ENCODE measurements around a stretch of chr1.

DNA sequence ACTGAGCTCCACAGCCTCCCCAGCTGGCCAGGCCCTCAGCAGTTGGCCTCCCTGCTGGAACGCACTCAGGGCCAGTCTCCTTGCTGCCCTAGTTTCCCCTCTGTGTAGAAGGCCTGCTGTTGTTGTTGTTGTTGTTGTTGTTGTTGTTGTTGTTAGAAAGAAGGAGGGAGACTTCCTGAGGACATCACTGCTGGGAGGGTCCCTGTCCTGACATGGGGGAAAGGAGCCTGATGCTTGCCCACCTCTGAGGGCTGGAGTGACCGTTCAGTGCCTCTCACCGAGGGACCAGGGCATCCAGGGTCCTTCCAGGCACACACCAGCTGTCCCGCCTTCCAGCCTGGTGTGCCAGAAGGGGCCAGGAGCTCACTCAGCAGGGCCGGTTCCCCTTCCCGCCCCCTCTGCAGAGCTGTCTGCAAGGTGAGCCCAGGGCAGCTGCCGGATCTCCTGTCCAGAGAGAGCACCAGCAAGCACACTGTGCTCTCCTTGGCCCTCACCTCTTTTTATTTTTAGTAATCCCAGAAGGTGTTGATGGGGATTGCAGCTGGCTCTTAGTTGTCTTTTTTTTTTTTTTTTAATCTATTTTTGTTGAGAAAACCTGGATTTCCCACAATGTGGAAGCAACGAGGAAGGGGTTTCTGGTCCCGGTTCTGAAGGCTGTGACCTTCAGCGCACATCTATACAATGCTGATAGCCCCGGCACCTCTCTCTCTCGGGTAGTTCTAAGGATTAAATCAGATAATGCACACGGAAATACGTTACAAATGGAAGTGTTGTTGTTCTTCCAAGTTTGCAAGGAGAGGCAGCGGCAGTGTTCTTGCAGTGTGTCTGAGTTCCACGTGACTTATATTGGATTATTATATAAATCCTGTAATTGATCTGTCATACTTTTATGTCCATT, 17.0 kb downstream of the H6PD start:
- PRO-cap, result no peak

DNA sequence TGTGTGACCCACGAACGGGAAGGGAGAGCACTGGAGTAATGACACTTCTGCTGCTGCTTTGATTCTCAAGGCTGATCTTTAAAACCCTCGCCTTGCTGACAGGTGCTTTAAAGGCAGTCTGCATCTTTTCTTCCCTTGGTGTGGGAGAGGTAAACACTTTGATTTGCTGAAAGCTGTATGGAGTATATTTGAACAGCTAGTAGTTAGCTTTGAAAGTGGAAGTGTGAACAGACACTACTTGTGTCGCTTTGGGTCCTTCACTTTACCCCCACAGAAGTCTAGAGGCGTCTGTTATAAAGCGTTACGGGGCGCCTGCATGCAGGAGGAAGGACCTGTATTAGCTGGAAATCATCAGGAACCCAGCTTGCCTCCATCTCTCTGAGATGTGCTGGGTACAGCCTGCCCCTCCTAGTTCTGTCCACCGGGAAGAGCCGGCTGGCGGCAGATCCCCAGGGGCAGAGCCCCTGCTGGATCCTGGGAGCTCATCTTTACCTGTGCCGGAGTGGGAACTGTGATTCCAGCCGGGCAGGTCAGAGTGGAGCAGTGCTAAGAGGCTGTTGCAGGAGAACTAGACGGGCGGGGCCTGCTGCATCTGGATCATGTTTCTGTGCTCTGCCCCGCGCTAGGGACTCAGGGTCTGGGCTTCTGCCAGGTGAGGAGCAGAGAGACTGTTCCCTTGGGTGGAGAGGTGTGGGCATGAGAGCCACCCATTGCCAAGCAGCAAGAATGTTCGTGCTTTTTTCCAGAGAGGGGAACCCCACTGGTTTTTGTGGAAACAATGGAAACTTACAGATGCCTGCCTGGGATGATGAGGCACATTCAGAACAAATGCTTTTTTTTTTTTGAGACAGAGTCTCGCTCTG, 22.3 kb upstream of the SPSB1 start:
- PRO-cap, result no peak

DNA sequence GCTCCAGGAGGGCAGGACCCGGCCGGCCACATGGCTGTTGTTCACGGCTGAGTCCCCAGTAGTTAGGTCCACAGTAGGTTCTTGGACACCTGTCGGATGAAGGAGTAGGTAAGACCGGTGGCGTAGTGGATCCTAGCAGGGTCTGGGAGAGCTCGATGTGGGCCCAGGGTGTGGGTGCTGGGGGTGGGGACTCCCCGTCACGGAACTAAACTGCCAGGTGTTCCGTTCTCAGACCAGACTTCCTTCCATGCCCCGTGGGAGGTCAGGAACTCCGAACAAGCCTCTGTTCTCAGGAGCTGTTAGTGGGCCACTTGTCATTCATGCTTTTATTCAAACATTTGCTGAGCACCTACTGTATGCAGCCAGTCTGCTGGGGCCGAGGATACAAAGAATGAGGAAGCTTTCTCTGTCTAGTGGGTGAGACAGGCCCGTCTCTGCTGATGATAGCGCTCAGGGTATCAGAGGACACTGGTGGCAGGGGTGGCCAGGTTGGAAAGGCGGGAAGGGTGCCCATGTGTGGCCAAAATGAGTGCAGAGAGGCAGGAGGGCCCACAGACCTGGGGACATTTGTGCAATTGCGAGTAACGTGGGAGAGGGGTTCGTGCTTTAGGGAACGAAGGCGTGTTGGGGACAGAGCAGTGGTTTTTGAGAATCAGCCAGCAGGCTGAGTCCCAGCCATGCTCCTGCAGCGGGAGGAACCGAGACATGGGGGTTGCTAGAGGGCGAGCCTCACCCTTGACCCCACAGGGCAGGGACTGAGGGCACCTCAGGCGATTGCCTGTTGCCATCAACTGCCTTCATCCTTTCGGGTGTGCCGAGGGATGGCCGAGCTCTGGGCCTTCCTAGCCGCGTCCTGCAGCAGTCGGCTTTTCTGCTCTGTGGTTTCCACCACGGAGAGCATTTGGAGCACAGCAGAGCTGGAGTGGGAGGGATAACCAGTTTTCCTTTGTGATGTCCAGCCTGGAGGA, 13.0 kb downstream of the SPSB1 start:
- PRO-cap, result no peak

DNA sequence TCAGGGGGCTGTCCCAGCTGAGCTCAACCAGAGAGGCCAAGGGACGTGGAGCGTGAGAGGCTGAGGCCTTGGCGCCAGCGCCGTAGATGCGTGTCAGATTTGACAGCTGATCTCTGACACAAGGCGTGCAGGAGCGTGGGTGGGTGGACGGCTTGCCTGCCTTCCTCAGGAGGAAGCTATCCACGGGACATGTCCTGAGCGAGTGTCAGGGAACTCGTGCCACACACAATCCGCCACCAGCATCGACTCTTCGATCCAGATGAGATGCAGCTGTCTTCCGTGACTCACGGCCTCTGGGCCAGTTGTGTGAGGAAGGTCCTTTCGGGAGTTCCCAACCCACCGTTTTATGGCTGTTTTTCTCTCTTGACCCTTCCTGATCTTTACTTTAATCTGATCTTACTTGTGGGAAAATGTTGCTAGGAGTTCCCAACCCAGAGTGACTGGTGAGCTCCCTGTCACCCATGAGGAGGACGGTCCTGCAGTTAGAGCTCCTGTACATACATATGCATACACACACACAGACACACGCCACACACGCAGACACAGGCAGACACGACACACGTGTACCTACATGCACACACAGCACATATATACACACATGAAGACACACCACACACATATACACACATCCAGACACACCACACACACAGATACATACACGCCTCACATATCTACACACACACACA, 56.9 kb downstream of the SPSB1 start:
- PRO-cap, result no peak

DNA sequence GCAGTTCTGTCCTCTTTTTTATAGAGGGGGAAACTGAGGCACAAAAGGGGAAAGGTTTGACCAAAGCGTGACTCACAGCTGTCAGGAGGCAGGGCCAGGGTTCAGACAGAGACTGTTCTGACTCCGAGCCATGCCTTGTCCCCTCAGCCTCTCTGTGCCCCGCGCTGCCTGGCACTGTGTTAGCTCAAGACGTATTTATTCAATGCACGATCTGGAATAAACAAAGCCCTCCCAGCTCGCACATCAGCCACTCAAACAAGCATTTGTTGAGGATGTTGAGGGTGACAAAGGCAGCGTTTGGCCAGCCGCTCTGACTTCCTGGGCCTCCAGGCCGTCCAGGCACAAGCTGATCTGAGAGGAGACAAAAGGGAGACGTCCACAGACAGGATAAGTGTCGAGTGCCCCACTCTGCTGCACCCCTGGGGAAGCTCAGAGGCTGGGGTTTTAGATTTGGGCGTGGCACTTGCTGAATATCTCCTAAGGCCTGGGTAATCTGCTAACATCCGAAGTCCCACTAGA, 95.7 kb downstream of the SPSB1 start:
- PRO-cap, result no peak

DNA sequence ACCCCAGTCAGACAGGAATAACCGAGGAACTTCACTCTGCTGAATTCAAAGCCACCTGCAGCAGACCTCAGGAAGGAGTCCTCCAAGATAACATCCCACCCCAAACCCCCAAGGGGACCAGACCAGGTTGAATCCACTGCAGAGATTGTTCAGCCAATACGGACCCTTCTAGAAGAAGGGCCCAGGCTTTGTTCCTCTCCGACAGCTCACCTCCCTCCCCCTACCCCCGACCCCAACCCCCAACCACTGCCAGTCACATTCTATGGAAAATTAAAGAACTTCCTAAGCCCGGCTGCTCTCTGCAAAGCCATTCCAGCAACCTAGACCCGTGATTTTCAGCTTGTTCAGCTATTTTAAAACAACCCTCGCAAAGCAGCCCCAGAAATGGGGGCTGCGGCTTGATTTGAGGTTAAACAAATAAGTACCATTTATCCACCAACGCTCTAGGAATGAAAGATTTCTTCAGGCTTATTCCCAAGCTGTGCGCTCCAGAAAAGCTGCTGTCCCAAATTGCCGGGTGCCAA, 117.3 kb upstream of the SLC25A33 start:
- PRO-cap, result no peak

DNA sequence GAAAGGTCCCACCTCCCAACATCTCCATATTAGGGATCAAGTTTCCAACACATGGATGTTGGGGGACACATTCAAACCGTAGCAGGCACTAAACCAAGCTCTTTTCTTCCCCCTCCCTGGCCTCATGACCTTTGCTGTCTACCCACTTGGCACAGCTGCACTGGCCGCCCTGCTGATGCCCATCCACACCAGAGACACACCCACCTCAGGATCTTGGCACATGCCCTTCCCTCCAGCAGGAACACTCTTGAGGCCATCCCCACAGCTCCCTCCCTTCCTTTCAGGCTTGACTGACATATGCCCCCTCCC, 98.7 kb upstream of the SLC25A33 start:
- PRO-cap, result no peak

GRCh38 chr1:9502927-9503718, 36.1 kb upstream of the SLC25A33 start:
- PRO-cap, result no peak

DNA sequence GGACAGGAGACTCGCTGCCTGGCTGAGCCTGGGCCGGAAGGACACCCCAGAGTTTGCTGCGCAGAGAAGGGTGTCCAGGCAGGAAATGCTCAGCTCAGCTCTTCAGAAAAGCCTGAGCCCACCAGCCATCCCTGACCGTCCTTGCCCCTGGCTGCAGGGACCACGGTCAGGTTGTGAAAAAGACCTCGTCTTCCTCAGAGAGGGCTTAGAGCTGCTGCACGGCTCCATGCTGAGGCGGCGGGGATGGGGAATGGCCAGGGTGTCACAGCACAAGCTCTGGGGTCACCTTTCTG, 26.3 kb downstream of the TMEM201 start:
- PRO-cap, result no peak

GRCh38 chr1:9796688-9797088, 27.1 kb downstream of the CLSTN1 start:
- PRO-cap, result no peak

GRCh38 chr1:9815051-9815686, 8.6 kb downstream of the CLSTN1 start:
- PRO-cap, result no peak

DNA sequence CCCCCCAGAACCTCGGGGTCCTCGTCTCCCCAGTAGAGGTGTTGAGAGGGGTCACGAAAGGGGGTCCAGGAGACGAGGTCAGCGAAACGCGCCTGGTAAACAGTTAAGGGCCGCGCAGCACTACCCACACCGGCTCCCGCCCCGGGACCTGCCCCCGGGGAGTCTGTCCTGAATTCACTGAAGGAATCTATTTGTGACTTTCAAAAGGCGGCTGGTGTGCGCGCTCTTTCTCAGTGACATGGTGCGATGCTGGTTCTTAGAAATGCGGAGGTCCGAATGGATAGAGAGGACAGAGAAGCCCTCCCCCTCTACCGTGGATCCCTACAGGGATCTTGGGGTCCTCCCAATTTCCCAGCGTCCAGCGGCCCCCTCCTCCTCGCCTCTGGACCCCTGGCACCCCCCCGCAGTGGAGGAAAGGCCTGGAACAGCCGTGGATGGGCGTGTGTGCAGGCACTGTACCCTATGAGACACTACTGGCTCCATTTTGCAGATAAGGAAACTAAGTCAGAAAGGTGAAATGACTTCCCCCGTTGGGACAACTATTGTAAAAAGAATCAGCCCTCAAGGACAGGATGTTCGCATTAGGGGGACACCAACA, 787 bp upstream of the CLSTN1 start:
- PRO-cap, result bidirectional peak, plus-strand start at position 225 of the sequence, minus-strand start at position 165 of the sequence

DNA sequence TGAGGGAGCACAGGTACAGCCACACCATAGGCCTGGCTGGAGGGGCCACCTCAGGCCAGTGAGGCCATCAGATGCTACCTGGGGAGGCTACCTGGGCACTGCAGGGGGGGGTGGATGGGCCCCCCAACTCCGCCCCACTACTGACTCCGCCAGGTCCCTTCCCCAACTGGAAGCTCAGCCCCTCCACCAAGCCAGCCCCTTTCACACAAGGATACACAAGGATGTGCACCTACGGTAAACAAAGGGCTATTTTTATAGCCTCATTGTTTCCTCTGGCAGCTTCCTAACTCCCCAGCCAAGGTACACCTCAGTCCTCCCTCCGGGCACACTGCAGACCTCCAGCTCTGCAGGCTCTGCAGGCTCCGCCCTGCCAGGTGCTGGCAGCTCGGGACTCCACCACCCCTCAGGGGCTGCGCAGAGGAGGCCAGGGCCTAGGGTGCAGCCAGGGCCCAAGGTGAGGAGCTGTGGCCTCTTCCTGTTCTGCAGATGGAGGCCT, 19.7 kb upstream of the CLSTN1 start:
- PRO-cap, result no peak

DNA sequence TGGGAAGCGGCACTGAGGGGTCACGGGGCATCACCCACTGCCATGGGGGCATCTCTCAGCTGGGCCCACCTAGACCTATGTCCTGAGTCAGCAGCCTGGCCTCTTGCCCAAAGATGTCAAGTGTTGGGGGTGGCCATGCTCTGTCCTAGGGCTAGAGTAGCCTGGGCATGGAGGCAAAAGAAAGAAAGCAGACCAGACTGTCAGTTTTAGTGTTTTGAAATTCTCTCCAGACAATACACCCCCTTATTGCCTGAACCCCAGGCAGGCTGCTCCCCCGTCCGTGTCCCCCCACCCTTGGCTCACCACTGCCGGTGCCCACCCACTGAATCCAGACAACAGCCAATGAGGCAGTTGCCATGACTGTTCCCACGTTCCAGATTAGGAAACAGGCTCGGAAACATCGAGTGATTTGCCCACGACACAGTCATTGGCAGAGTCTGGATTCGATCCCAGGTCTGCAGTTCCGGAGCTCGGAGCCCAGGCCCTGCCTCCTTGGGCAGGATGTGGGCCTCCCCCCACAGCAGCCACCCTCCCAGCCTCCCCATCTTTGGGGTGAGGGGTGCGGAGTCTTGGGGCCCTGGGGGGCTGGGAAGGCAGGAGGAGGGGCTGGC, 20.2 kb upstream of the CLSTN1 start:
- PRO-cap, result no peak

- PRO-cap, result no peak
Observed at GRCh38 chr1:9849903-9850449, 26.2 kb upstream of the CLSTN1 start.

GRCh38 chr1:9852433-9852879, 28.7 kb upstream of the CLSTN1 start:
- PRO-cap, result bidirectional peak, plus-strand start at chr1:9852730, minus-strand start at chr1:9852567

DNA sequence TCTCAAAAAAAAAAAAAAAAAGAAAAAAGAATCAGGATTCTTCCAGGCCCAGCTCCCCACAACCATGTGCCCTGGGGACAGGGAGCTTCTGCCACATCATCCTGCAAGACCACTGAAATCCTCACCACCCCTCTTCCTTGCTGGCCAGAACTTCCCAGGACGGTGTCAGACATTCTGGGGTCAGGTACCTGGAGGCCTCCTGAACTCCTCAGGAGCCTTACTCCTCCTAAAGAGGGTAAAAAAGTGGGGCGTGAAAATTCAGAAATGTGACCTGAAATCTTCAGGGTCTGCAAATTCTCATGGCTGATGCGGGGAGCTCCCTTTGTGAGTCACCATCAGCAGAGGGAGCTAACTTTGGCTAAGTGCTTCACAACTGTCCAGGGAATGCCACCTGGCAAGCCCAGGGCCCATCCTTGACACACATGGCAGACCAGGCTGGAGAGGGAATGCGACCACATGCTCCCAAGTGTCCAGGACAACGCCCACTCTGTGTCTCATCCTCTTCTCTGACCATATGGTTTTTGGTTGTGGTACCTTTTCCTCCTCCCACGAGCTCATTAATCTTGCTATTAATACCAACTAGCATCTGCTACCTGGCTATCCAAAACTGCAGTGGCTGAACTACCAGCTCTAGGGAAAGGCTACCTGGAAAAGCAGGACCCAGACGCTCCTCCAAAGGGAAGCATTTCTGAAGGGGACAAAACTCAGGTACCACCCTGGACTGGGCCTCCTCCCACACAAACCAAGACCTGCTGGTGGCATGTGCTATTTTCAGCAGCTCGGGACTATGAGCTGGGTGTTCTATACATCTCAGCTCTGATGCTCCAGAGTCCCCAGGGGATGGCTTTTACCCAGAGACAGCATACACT, 37.1 kb upstream of the CLSTN1 start:
- PRO-cap, result bidirectional peak, plus-strand start outside the sequence, minus-strand start at position 789 of the sequence

DNA sequence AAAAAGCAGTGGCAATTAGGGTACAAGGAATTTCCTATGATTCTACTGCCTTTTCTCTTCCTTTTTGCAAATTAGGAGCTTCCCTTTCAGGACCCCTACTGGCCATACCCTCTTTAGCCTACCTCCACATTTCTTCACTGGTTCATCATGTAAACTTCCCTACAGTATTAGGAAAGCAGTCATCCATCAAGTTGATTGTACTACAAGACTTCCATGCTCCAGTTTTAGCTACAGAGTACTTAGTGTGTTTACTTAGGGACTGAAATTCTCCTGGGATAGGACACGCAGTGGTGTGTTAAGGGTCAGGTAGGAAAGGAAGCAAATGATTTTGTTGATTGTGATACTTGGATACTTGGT, 1.7 kb downstream of the UBE4B start:
- PRO-cap, result no peak

GRCh38 chr1:10108358-10108843, 75.6 kb downstream of the UBE4B start:
- PRO-cap, result no peak

GRCh38 chr1:10170822-10171451, 39.4 kb upstream of the KIF1B start:
- PRO-cap, result no peak